ENCODE results near the gene TIMP2.

- RRBS = 8% methylated on average over 6 of the region's 39 CpGs
Measured at GRCh38 chr17:78268873-78270080, 37.8 kb downstream of the TMEM235 start.

DNA sequence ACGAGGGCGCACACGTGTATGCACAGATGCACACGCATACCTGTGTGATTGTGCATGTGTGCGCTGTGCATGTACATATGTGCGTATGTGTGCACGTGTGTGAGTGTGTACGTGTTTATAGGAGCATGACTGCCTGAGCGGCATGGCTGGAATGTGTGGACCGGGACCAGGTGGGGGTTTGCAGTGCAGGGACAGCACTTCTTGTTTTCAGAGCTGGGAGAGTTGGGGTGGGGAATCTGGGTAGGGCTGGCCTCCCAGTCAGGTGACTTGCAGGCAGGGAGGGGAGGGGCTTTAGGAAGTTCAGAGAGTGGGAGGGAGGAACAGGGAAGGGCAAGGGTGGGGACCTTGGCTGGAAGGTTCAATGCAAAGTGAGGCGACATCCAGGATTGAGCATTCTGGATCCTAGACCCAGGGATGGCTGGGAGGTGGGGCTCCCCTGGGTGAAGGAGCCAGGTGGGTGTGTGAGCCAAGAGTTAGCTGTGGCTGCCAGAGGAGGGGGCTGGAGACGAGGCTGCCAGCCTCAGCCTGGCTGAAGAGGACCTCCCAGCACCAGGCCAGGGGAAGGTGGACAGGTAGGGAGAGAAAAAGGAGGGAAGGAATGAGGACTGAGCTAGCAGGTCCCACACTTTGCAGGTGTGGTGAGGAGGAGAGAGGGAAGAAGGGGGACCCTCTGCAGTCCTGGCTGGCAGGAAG is 42.3 kb downstream of the SOCS3 start:
- RRBS = no CpG with 5 or more reads among the region's 12 CpGs

DNA sequence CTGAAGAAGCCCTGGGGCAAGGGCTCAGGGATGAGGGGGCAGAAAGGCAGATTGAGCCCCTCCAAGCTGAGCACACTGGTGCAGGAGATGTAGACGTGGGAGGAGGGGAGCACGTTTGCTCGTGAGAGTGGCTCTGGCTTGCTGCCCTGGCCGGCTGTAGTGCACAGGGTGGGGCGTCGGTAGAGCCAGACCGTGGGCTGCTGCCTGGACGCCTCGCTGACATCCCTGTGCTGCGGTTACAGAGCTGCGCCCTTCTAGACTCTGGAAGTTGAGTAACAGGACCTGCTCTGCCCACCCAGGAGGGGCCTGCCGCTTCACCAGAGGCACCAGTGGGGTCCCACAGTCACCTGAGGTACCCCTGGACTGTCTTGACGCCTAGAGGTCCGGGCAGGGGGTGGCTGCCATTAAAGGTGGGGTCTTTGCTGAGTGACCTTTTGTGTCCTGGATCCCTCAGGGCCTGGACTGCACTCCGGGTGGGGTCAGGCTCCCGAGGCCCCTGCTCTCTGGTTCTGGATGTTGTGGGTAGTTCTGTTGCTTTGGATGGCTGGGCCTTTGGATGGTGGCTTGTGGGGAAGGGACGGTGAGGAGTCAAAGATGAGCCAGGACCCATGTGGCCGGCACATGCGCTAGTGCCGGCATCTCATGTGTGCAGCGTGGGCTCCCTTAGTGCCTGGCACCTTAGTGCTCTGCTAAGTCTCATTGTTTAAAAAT is 41.7 kb downstream of the PGS1 start:
- RRBS = 71% methylated on average over 2 of the region's 21 CpGs

DNA sequence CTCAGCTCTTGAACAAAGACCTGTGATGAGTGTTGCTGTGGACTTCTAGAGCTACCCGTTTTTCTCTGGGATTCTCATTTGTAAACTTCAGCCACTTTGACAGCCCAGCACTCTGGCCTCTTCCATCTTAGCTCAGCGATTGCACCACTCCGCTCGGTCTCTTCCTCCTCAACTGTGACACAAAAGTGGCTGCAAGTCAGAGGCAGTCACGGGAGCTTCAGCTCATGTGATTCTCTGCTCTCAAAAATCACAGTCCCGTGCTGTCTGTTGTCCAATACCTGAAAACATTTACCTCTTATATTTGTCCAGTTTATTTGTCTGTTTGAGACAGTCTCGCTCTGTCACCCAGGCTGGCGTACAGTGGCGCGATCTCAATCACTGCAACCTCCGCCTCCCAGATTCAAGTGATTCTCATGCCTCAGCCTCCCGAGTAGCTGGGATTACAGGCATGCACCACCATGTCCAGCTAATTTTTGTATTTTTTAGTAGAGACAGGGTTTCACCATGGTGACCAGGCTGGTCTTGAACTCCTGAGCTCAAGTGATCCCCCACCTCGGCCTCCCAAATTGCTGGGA is 75.8 kb upstream of the DNAH17 start:
- RRBS = no CpG with 5 or more reads among the region's 13 CpGs

DNA sequence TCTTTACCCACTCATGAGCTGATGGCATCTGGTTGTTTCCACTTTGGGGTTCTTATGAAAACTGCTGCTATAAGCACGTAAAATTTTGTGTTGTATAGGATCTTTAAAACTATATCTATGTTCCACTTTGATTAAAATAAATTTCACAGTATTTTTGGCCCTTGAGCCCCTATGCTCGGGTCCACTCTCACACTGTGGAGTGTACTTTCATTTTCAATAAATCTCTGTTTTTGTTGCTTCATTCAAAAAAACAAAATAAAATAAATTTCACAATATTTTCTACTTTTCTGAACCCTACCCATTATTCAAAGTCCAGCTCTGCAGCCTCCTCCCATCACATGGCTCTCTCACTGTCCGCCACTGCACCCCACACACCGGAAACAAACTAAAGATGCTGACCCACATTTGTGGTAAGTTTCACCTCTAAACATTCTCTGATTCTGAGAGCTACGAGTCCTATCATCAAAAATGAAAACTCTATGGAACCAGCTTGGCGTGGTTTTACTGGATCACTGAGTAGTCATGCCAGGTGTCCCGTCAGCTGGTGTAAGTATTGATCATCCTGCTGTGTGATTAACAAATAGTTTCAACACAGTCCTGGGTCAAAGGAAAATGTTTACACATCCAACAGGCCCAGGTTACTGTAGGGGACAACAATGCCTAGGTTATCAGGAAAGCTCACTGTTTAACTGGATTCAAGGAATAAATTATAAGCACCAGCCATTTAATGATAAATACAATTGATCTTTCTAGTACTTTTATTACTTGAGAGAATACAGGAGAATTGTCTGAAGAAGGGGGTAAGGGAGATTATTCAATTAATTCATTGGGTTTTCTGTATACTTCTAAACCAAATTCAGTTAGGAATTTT is 34.1 kb downstream of the CYTH1 start:
- RRBS = no CpG with 5 or more reads among the region's 7 CpGs

- RRBS = no CpG with 5 or more reads among the region's 2 CpGs
Measured at GRCh38 chr17:78766411-78766853, 15.6 kb downstream of the CYTH1 start.

GRCh38 chr17:78769323-78769684 is 12.8 kb downstream of the CYTH1 start:
- RRBS = no CpG with 5 or more reads among the region's 4 CpGs

- RRBS = 3% methylated on average over 21 of the region's 88 CpGs
Measured at GRCh38 chr17:78781038-78782038, 735 bp downstream of the CYTH1 start.

GRCh38 chr17:78861734-78863008 is 21.6 kb upstream of the USP36 start:
- RRBS = no CpG with 5 or more reads among the region's 26 CpGs

DNA sequence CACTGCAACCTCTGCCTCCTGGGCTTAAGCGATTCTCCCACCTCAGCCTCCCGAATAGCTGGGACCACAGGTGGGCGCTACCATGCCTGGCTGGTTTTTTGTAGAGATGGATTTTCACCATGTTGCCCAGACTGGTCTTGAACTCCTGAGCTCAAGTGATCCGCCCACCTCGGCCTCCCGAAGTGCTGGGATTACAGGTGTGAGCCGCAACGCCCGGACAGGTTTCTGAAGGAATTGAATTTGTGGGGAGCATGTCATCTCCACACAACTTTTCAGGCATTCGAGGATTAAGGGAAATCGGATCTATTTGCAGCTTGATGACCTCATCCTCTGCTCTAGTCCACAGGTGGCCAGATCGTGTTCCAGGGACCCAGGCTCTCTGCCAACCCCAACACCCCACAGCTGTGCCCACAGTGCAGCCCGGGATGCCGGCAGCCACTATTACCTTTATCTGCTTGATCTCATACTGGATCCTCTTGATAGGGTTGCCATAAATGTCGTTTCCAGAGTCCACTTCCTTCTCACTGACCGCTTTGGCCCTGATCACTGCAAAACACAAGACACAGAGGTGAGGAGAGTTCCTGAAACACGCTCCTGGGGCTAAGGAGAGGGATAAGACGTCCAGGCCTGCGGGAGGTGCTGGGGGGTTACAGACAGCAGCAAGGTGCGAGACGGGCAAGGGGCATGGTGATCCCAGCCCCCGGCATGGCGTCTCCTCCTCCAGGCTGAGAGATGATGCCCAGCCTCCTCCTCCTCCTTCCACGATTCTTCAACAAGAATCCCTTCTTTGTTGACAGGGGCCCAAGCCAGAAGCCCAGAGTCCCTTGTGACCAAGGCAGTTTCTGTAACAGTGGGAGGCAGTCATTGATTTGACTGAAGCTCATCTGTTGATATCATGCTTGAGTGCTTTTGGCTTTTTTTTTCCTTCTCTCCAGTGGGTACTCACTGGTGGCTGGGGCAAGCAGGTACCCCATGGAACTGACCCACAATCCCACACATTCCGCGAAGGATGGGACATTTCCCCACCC is 29.3 kb downstream of the CEP295NL start:
- RRBS = no CpG with 5 or more reads among the region's 26 CpGs

GRCh38 chr17:78881628-78882241 is 21.3 kb downstream of the CEP295NL start:
- RRBS = no CpG with 5 or more reads among the region's 14 CpGs

DNA sequence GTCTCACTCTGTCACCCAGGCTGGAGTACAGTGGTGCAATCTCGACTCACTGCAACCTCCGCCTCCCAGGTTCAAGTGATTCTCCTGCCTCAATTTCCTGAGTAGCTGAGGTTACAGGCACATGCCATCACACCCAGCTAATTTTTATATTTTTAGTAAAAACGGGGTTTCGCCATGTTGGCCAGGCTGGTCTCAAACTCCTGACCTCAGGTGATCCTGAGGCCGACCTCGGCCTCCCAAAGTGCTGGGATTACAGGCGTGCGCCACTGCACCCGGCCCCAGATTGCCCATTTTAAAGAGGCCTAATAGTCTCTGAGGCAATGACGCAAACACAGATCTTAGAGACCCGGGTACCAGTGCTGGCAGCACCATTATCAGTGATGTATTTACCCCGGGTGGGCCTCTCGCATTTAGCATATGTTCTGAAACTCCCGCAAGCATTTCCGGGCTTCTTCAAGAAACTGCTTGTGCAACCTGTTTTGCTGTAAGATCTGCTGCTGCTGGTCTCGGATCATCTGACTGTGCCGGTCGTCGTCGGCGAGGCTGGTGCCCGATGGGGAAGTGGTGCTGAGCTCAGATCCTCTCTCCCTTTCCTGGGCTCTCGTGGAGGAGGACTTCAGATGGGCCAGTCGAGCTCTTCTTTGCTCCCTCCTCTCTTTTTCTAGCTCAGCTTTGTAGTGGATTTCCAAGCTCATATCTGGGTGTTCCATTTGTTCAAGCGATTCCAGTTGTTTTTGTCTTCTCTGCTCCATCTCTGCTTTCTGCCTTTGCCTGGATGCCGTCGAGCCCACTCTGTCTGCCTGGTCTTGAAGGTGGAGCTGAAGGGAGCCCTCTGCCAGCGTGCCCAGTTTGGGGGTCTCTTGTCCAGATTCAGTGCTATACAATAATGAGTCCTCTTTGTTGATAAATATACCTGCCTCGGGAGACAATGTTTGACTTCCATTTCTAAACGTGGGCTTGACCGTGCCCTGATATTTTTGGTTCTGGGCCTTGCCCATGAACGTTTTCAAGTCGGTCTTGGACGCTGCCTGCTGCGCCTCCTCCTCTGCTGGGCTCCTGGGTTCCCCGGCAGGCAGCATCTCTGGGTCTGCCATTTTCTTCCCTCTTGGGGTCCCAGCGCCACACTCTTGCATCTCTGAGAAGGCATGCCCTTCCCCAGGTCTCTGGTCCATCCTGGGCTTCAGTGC is 12.4 kb downstream of the CEP295NL start:
- RRBS = 17% methylated on average over 9 of the region's 37 CpGs

DNA sequence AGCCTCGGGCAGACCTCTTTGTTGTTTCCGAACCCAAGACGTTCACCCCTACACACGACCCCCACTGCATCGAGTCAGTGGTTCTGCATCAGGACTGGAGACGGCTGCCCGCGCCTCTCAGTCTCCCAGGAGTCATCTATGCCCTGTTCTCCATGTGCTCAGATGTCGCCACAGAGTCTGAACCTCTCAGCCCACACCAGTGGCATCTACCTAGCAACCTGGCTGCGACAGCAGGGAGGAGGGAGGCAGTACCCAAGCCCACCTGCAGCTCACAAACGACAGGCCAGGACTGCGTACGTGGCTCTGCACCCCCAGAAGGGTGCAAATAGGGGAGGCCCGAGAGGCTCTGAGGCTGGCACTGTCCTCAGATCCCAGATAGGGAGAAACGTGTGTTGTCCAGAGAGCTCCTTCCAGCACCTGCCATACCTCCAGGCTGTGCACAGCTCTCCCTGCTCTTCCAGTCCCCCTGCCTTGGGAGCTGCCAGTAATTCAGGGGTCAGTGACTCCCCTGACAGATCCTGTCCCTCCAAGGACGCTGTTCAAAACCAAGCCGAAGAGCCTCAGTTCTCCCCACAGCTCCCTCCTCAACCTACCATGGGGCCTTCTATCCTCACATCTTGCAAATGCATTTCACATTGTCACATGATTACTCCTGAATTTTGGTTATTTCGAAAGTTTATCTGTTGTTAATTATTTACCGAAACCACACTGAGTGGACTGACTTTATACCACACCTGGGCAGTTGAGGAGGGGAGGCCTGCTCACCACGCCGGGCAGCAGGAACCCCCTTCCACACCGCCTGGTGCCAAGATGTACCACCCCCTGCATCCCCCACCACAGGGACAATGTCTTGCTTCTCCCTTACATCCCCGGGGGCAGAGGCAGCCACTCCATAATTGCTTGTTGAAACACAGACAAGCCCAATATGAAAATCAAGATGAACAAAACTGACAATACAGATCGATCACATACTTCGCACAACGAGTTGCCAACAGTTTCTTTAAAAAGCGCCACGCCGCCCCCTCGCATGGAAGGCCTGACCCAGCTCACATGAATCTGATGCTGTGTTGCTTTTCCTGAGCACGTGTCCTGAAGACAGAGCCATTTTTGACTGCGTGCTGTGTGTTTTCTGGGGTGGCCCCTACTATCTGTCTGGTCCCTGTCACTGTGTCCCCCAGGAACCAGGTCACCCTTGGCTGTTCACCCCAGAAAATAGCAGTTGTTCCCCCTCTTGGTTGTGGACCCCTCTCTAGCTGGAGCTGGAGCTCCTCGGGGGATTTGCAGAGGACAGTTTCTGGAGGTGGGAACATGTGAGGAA is 4.7 kb downstream of the TIMP2 start:
- RRBS = no CpG with 5 or more reads among the region's 33 CpGs

GRCh38 chr17:78924490-78925592 is at the start of gene TIMP2:
Gene TIMP2, minus strand, starts transcription at chr17:78925387.
- RRBS = 1% methylated on average over 42 of the region's 121 CpGs

DNA sequence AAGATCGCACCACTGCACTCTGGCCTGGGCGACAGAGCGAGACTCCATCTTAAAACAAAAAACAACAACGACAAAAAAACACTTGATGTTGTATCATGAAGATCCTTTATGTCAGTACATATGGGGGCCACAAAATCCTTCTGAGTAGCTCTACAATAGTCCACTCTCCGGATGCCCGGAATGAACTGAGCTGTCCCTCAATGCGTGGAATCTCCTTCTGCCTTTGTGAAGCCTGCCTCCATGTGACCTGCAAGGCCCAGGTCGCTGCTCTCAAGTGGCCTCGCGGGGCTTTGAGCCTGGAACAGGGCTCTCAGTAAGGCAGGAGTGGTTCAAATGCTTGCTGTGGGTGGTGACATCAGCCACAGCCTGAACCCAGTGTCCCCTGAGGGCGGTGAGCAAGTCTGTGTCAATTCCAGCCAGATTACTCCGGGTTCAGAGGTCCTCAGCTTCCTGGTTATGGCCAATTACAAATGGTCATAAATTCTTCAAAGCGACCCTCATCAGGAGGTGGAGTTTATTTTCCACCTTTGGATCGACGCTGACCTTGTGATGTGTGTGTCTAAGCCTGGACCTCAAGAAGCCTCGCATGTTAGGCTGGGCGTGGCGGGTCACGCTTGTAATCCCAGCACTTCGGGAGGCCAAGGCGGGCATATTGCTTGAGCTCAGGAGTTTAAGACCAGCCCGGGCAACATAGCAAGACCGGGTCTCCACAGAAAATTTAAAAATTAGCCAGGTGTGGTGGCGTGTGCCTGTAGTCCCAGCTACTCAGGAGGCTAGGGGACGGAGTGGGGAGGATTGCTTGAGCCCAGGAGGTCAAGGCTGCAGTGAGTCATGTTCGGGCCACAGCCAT is 17.4 kb downstream of the LGALS3BP start:
- RRBS = no CpG with 5 or more reads among the region's 26 CpGs

DNA sequence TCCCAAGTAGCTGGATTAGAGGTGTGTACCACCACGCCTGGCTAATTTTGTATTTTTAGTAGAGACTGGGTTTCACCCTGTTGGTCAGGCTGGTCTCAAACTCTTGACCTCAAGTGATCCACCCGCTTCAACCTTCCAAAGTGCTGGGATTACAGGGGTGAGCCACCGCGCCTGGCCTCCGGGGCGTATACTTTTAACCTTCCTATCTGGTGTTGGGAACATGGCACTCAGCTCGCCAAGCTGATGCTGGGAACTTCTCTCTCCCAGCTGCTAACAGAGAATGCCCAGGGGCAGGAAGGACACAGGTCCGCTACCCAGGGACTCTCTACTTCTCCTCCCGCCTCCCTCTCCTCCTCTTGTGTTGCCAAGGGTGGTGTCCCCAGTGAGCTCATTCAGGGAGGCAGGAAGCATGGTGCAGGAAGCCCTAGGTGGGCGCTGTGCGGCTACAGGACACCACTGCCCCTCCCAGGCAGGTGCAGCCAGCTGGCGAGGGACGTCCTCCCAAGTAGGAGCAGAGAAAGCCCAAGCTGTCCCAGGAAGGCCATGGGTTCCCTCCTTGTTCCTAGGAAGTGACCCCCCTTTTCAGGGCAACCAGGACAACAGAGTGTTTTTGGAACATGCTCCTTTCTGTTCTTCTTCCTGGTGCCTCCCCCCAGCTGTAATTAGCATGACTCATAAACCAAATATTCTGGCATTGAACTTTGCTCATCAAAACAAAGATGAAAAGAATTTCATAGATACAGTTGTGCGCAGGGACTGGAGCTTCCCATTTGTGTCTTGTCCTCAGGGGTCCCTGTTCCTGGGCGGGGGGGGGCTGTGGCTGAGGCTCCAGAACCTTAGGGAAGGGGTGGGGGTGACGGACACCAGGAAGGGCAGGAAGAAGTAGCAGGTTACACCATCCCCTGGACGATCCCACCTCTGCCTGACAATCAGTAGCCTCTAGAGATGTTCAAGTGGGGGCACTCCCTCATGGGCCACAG is 2.6 kb downstream of the C1QTNF1 start:
- RRBS = no CpG with 5 or more reads among the region's 17 CpGs

- RRBS = no CpG with 5 or more reads among the region's 34 CpGs
Measured at GRCh38 chr17:79047952-79048448, 24.0 kb downstream of the C1QTNF1 start.

DNA sequence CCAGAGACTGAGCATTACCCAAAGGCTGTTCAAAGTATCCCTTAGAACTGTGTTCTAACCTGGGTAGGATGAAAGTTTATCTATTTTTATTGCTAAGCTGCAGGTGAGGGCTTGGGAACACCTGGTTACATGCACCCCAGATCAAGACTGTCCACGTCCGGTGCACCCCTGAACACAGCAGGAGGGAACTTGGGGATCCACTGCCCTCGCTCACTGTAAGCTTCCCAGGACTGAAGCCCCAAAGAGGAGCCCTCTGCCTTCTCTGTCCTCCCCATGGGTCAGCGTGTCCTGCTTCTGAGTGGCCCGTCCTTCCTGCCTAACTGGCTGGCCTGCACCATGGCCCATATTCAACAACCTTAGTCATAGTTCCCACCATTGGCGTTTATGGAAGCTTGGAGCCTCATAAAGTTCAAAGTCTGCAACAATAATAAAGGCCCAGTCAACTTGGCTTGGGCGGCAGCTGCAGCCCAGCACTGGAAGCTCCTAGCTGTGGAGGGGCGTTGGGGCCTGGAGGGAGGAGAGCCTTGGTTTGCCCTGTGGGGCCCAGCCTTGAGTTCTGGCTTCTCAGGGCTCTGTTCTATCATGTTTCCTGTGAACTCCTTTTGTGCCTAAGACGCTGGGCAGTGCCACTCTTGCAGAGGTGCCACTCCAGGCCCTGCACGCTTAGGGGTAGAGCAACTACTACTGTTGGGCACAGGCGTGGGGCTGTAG is 1.1 kb upstream of the ENGASE start:
- RRBS = no CpG with 5 or more reads among the region's 11 CpGs

GRCh38 chr17:79182718-79183803 is 108.4 kb downstream of the ENGASE start:
- RRBS = 3% methylated on average over 99 of the region's 140 CpGs

- RRBS = no CpG with 5 or more reads among the region's 4 CpGs
Measured at GRCh38 chr17:79224766-79225207, 150.2 kb downstream of the ENGASE start.